SUDHL5 (cell line): ENCODE data around the genes OR14J1, OR10C1, OR11A1 and MOG.

DNA sequence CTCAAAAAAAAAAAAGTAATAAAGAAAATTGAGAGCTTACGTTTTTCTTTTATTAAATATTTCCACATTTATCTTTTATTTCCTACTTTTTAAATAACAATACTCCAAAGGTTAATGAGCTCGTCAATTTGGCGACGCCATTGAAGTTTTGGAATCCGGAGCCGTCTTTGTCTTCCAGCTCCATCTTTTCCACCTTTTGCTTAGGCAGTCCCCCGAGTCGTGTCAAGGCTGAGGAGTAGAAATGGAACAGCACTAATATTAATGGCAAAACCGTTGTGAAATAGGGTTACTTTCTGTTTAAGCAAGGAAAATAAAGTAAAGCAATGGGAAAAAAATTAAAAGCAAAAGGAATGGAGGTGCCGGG, 85.7 kb downstream of the TRIM27 start:
- PRO-cap: no peak

DNA sequence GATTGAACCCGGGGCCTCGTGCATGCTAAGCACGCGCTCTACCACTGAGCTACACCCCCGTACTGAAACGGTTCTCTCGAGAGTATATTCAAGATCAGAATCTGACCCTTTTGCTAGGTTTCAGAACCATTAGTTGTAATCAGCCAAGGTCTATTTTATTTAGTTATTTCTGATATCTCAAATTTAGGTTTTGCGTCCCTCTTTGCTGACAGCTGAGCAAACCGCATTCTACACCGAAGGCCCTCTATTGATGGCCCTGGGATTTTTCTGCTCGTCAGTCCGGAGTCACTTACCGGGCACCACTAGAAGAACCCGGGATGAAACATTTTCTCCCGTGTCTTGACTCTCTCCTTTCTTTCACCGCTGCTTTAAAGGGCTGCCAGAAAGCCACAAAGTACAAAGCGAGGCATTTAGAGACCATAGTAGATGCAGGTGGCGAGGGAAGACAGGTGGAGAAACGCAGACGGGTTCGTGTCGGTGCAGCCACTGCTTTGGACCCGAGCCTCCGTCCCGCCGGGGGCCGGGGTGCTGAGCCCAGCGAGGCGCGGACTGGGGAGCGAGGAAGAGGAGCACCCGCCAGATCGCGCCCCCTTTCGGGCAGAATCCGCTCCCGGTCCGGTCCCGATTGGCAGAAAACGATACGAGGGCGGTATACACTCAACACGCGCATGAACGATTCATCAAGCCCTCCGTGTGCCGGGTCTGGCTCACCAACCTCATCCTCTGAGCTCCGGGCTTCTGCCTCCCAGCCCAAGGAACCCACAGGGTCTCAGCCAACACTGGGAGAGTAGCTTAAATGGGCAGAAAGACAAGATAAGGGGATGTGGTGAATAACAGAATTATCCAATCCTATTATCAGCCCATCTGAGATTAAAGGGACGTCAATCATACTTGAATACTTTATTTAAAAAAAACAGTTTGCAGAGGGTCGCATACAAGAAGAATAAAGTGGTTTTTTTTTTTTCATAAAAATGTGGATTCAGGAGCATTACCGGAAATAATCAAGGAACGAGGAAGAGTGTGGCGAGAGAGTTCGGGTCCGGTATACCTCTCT, 85.0 kb downstream of the TRIM27 start:
- PRO-cap: unidirectional peak, plus-strand start at position 420 of the sequence

- PRO-cap: no peak
These were observed 19.6 kb downstream of the TRIM27 start for GRCh38 chr6:28904018-28904818.

DNA sequence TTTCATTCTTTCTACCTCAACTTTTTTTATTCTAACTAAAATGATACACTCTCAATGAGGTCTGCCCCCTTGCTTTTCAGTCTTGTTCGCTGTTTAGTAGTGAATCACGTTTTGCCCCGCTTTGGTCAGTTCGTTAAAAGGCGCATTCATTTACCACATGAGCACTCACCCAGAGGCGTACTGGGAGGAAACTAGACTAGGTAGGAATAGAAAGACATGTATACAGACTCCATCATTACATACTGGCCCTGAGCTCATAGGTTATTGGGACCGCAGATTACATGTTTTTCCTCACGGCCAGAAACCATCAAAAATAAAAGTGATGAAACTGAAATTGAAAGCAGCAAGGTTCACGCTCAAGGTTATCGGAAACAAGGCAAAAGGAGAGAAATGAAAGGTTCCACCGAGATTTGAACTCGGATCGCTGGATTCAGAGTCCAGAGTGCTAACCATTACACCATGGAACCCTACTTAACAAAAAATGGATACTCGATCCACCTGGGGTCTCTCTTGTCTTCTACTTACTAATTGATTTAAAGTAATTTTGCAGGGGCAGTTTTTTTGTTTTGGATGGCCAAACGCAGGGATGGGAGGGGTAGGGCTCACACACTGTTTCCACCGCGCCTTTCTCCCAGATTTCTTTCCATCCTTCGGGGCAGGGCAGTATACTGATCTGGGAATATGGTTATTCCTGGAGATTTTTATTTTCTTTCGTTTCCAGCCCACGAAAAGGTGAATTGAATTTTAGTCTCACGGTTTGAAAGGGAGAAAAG, 17.6 kb upstream of the TRIM27 start:
- PRO-cap: unidirectional peak, minus-strand start at position 473 of the sequence

GRCh38 chr6:28944148-28944794, 20.5 kb upstream of the TRIM27 start:
- PRO-cap: unidirectional peak, minus-strand start at chr6:28944457

DNA sequence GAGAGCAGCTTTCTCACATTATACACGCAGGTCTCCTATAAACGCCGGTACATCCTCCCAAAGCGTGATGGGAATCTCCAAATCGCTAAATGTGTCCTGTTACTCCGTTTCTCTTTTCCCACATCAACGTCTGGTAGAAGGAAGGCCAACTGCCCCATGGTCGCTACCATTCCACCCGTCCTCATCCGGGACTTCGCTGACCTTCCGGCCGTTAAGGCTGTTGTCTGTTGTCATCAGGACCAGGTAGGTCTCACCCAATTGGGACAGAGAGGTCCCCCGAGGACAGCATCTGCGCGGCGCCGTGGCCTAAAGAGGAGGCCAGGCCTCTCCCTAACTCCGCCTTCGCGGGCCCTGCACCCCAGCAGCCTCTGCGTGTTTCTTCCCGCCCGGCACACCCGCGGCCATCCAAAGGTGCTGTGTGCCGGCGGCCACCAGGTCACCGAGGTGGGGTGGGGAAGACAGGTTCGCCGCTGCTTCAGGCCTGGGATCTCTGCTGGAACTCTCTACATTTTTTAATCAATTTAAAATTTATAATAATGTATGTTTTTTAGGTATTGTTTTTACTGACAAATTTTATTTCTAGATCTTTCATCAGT, 9.1 kb downstream of the OR2W1 start:
- PRO-cap: no peak

DNA sequence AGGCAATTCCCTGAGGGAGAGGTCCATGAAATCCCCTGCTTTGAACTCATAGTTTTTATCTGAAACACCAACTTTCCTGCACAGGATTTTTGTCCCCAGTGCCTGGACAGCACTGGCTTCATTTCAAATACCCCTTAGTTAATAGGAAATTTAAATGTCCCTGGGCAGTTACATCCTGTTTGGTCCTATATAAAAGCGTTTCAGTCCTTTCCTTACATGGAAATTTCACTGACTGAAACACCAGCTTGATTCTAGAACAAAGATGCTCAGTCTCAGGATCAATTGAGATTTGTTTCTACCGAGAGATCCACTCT, at the start of gene OR14J1:
TSS of gene OR14J1 (plus strand) at position 229 of the 314 bp plus-strand sequence.
- PRO-cap: no peak

- PRO-cap: no peak
These were observed at the start of gene OR10C1 for GRCh38 chr6:29438942-29439543. Gene OR10C1 (plus strand): TSS chr6:29439306.

GRCh38 chr6:29456812-29457311, at the start of gene OR11A1:
Gene OR11A1 (minus strand): TSS chr6:29457071.
- PRO-cap: no peak

GRCh38 chr6:29656875-29657222, at the start of gene MOG:
Gene MOG (plus strand): TSS chr6:29657092.
- PRO-cap: no peak

GRCh38 chr6:29887106-29888302, 54.8 kb upstream of the HLA-A start:
- PRO-cap: bidirectional peak, plus-strand start at chr6:29887730, minus-strand start at chr6:29887537

DNA sequence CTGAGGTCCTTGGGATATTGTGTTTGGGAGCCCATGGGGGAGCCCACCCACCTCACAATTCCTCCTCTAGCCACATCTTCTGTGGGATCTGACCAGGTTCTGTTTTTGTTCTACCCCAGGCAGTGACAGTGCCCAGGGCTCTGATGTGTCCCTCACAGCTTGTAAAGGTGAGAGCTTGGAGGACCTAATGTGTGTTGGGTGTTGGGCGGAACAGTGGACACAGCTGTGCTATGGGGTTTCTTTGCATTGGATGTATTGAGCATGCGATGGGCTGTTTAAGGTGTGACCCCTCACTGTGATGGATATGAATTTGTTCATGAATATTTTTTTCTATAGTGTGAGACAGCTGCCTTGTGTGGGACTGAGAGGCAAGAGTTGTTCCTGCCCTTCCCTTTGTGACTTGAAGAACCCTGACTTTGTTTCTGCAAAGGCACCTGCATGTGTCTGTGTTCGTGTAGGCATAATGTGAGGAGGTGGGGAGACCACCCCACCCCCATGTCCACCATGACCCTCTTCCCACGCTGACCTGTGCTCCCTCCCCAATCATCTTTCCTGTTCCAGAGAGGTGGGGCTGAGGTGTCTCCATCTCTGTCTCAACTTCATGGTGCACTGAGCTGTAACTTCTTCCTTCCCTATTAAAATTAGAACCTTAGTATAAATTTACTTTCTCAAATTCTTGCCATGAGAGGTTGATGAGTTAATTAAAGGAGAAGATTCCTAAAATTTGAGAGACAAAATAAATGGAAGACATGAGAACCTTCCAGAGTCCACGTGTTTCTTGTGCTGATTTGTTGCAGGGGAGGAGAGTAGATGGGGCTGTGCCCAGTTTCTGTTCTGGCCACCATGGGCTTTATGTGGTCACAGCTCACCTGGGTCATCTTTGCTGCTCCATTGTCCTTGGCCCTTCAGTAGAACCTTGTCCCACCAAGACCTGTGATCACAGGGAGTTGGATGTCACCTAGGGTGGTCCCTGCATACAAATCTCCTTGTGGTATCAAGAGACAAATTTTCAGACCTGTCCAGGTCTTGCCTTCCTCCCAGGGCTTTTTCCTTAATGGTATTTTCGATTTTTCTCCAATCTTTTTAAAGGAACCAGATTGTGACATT, 3.1 kb downstream of the HLA-A start:
- PRO-cap: no peak

DNA sequence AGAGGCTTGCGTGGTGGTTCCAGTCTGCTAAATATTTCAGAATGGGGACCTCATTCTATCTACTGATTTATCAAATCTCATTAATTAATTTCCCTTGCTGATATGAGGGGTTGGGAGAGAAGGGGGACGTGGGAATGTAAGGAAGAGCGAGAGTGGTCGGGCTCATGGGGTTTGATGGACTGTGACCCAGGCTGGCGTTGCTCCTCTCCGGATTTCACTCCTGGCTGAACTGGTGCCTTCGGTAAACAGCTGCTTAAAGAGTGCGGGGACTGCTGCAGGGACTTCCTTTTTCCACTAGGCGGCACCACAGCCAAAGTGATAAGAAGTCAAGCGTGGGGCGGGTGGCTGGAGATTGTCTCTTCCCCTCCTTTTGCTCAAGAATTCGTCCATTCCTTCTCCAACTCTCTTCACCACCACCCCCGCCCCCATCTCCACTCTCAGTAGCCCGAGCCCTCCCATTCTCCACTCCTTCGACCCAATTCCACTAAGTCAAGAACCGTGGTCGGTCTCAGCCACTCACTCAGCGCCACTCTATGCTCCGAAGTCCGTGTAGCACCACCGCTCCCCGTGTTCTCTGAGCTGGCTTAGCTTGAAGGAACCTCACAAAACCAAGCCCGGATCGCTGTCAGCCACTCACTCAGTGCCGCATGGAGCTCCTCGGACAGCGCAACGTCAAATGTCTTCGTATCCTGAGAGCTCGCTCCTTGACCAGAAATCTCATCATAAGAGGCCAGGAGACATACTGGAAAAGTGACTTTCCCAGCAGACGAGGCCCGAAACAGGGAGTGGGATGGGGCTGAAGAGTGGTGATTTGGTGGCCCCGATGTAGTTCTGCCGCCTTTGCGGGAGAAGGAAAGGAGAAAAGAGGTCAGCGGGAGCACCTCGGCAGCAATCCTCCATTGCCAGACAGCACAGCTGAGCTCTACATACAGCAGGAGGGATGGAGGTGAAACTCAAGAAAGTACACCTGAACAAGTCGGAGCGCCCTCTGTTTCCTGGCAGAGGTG, 9.6 kb downstream of the TRIM31 start:
- PRO-cap: bidirectional peak, plus-strand start at position 323 of the sequence, minus-strand start at position 231 of the sequence; bidirectional peak, plus-strand start at position 632 of the sequence, minus-strand start at position 576 of the sequence

DNA sequence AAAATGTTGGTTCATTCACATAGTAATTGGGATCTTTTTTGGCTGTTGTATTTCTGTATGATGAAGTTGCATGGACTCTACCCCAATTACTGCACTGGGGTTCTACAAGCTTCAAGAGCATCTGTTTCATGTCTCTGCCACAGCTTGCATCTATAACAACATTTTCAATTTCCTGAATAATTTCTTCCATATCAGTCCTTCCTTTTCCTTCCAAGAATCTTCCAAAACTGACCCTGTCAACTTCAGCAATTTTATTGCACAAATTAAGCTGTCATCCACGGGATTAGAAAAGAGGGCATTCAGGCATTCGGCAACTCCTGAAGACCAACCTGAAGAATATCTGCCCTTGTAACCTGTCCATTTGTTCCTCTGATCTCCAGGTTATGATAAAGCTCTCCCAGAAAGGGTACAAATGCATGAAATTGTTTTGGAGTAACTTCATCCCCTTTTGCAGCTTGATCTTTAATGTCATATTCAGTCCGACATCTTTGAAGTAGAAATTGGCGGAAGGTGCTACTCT, 23.8 kb downstream of the TRIM15 start:
- PRO-cap: no peak

DNA sequence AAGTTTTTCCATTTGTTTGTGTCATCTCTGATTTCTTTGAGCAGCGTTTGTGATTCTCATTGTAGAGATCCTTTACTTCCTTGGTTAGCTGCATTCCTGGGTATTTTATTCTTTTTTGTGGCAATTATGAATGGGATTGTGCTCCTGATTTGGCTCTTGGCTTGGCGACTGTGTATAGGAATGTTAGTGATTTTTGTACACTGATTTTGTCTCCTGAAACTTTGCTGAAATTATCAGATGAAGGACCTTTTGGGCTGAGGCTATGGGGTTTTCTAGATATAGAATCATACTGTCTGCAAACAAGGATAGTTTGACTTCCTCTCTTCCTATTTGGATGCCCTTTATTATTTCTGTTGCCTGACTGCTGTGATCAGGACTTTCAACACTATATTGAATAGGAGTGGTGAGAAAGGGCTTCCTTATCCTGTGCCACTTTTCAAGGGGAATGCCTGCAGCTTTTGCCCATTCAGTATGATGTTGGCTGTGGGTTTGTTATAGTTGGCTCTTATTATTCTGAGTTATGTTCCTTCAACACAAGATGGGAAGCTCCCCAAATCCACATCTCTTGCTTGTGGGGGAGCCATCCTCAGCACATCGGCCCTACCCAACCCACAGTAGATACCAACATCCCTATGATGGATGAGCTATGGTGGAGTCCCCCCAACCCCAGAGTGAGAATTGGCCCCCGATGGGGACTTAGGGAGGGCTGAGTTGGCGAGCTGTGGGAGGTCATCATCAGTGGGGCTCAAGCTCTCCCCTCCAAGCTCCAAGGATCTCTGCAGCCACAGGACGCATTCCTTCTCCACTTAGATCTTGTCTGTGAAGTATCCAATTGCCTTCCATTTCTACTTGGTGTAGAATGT, 38.4 kb upstream of the TRIM39 start:
- PRO-cap: no peak

- PRO-cap: no peak
These were observed 36.7 kb upstream of the TRIM39 start for GRCh38 chr6:30289898-30290590.

DNA sequence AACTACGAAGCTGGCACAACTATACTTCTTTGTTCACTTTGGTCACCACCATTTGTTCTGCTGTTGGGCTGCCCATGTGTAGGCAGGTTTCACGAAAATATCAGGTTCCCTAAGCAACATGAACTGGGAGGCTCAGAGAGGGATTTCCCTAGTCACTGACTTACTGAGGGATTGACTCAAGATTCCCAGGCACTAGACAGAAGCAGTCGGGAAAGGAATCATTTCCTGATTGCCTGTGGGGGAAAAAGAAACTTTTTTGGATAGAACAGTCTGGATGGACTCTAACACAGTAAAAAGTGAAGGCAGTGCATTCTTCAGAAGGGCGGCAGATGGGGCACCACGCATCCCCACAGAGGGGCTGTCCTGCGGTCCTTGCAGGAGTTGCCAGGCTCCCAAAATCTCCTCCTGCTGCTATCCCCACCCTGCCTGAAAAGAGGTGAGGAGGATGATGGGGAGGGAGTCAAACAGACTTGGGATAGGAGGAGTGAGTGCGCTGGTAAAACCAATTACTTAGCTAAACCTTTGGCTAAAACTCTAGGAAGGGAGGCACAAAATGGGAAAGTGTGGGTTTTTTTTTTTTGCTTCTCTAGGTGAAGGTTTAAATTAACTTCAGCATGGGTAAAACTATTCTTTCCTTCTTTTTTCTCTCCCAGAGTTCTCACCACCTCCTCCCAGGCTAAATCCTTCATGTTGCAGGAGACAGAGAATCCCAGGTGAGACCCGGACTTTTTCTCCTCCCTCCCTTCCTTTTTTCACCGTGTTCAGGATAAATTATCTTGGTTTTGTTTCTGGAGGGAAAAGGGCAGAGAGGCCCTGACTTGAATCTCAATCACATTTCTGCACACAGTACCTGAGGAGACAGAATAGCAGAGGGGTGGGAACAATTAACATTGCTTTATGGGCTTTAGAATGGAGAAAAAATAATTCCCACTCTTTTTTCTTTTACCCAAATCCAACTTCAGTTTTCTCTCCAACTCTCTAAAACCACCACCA, 34.7 kb upstream of the TRIM39 start:
- PRO-cap: no peak

- PRO-cap: no peak
These were observed 26.2 kb upstream of the TRIM39 start for GRCh38 chr6:30300285-30301131.

- PRO-cap: no peak
These were observed 5.8 kb downstream of the GNL1 start for GRCh38 chr6:30550145-30551294.

GRCh38 chr6:30570516-30571358, 505 bp upstream of the ABCF1 start:
- PRO-cap: unidirectional peak, plus-strand start at chr6:30570939; bidirectional peak, plus-strand start at chr6:30571464, minus-strand start at chr6:30571259